ENCODE measurements around the genes OR4S2, TRIM51, OR5M3, OR5M10 and OR9Q1.

- PRO-cap, result no peak
- RAMPAGE, long total RNA, result no peak
Measured at GRCh38 chr11:55647909-55648534, at the start of gene OR4S2. TSS of gene OR4S2 (plus strand) at chr11:55648327.

DNA sequence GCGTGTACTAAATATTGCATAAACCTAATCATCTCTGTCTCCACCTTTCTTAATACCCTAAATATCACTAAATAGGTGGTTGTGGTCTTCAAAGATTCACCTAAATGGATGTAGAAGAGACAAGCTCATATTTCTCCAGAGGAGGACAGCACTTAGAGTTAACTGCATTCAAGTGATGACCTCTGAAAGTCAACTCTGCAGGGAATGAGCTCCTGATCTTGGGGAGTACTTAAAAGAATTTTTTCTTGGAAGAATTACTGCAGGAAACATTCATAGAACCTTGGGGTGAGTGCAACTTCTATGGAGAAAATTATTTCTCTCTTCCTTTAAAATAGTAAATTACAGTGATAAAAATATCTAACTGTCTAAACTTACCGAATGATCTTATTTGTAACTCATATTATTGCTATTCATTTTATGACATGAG lies at the start of gene TRIM51:
Gene TRIM51, plus strand, starts transcription at position 198 of the 427 bp plus-strand sequence.
- PRO-cap, result no peak
- RAMPAGE, long total RNA, result no peak

DNA sequence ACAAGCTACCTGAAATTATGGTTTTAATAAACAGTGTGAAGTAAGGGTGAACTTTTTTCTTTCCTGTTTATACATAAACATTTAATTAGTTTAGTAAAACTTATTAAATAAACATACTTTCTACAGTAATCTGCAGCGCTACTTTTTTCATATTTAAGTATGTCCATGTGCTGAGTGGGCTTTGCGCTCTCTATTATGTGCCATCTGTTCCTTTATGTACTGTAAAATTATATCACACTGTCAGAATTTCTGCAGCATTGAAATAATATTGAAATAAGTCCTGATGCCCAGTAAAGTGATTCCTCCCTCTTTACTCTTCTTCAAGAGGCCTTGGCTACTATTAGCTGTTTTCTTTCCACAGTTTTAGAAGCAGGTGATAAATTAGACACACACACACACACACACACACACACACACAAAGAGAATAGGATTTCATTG lies 14.5 kb downstream of the OR10AG1 start:
- PRO-cap, result no peak
- RAMPAGE, long total RNA, result no peak

GRCh38 chr11:56473168-56473515 lies at the start of gene OR5M3:
TSS of gene OR5M3 (minus strand) at chr11:56473352.
- PRO-cap, result no peak
- RAMPAGE, long total RNA, result no peak

DNA sequence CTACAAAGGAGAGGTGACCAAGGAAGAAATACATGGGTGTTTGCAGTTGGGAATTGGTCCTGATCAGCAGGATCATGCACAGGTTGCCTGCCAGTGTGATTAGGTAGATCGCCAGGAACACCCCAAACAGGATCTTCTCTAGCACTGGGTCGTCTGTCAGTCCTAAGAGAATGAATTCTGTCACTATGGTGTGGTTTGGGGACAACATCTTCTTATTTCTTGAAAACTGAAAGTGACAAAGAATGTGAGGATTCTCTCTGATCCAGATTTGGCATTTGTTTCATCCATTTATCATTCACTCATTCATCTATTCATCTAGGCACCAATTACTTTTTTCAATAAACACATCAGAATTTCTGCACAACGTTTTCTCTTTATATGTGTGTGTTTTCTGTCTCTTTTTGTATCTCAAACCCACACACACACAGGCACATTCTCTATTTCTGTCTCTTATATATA lies at the start of gene OR5M10:
Gene OR5M10, minus strand, starts transcription at position 208 of the 459 bp plus-strand sequence.
- PRO-cap, result no peak
- RAMPAGE, long total RNA, result no peak

- PRO-cap, result no peak
- RAMPAGE, long total RNA, result no peak
Measured at GRCh38 chr11:57330716-57331229, 4.9 kb downstream of the SSRP1 start.

DNA sequence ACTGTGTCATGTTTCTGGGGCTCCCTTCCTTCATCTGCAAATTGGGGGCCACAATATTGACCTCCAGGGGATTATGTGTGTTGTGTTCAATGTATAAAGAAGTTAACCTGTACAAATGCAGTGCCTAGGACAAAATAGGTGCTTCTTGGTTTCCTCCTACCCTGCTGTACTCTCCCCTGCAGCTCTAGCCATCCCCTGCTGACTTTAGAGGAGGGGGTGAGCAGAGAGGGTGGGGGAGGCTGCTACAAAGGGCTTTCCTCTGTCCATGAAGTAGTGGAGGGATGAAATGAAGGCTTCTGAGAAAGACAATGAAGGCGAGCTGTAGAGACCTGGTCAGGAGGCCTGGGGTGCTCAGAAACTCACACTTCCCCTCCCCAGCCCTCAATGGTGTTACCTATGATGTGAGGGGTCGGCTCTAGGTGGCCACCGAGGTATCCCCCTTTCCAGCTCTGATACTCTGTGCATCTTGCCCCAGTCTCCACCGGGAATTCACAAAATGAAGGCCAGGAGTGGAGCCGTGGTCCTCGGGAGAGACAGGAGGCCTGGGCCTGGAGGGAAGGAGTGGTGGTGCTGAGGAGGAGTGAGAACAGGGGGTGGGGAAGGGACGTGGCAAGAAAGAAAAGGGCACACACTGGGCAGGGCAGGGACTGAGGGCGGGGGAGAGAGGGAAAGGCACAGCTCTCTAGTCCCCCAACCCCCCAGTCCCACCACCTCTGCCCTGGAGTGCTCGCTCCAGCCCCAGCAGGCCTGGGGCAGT lies 3.0 kb downstream of the RTN4RL2 start:
- PRO-cap, result no peak
- RAMPAGE, long total RNA, result no peak

DNA sequence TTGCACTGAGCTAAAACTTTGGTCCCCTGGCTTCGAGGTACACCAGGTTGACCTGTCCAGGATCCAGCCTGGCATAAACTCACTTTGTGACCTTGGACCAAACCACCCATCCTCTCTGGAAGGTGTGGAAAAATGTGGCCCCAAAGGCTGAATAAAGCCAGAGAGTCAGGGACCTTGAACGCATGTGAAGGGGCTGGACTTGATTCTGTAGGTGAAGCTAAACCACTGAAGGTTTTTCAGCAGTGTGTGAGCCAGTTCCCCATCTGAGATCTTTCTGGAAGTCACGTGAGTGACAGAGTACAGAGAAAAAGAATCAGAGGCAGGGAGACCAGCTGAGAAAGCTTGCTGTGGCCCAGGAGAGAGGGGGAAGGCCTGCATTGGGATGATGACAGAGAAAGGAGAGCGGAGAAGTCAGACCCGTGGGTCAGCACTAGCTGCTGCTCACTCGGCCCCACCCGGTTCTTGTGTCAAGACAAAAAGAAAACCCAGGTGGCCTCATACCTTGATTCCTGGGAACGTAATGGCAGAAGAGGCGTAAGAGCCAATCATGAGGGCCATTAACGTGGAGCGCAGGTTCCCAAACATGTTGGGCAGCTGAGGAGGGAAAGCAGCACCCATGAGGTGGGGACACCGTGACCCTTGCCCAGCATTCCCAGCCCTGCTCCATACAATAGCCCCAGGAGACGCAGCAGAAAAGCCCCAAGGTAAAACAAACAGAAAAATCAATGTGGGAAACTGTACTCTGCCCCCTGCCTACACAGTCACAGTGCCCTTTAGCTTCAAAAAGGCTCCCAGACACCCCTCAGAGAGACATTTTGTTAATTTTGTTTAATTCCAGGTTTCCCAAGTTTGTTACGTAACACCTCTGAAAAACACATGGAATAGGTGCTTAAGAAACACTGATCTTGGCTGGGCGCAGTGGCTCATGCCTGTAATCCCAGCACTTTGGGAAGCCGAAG lies 18.0 kb downstream of the SLC43A1 start:
- PRO-cap, result no peak
- RAMPAGE, long total RNA, result no peak

DNA sequence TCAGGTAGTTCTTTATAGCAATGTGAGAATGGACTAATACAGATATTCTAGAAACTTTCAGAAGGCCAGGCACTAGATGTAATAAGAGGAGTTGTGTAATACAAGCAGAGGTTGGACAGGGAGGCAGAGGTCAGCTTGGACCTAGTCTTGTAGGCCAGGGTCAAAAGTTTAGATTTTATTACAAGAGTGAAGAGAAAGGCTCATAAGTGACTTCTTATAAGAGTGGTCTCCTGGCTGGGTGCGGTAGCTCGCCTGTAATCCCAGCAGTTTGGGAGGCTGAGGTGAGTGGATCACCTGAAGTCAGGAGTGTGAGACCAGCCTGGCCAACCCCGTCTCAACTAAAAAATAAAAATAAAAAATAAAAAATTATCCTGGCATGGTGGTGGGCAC lies 9.1 kb upstream of the SERPING1 start:
- PRO-cap, result no peak
- RAMPAGE, long total RNA, result no peak

GRCh38 chr11:57615298-57615740 lies 17.8 kb downstream of the SERPING1 start:
- PRO-cap, result no peak
- RAMPAGE, long total RNA, result no peak

DNA sequence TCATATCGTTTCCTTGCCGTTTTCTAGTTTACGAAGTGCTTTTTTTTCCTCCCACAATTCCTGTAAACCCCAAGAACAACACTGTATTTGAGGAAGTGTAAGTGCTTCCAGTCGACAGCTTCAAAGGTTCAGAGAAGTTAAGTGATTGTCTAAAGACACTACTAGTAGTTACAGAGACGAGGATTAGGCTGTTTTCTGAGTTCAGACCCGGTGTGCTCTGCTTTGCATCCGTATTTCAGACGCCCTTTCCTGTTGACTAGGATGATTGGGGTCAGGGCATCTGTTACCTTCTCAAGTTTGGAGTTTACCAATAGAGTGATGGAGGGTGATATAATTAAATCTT lies 428 bp downstream of the CLP1 start:
- PRO-cap, result no peak
- RAMPAGE, long total RNA, result no peak

DNA sequence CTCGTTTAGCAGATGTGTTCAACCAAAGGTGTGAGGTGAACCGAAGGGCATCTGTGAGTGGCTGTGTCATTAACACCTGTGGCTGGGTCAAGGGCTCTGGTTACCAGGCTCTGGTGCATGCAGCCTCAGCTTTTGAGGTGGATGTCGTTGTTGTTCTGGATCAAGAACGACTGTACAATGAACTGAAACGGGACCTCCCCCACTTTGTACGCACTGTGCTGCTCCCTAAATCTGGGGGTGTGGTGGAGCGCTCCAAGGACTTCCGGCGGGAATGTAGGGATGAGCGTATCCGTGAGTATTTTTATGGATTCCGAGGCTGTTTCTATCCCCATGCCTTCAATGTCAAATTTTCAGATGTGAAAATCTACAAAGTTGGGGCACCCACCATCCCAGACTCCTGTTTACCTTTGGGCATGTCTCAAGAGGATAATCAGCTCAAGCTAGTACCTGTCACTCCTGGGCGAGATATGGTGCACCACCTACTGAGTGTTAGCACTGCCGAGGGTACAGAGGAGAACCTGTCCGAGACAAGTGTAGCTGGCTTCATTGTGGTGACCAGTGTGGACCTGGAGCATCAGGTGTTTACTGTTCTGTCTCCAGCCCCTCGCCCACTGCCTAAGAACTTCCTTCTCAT lies 3.3 kb downstream of the CLP1 start:
- PRO-cap, result no peak
- RAMPAGE, long total RNA, result no peak

DNA sequence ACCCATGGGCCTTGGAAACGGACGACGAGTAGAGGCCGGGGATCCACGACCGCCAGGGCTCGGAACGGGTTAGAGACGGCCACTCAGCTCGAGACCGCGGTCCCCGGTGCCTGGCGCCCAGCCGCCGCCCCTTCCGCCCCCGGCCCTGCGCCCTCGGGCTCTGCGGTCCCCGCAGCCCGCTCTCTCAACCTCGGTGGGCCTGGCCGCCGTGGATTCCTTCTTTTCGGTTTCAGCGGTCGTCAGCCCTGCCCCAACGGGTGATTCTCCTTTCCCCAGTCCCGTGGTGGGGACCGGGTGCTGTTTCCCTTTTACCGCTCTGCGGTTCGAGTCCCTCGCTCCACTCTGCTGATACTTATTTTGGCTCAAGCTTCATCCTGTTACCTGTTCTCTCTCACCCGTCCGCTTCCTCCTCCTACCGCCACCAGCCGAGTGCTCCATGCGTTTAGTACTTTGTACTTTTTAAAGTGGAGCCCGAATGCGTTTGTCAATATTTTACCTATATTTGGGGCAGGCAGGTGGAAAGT lies 488 bp downstream of the ZDHHC5 start:
- PRO-cap, result no peak
- RAMPAGE, long total RNA, result no peak

- PRO-cap, result bidirectional peak, plus-strand start at chr11:57763826, minus-strand start at chr11:57763734
- RAMPAGE, long total RNA, result no peak
Measured at GRCh38 chr11:57763593-57764174, 2.1 kb downstream of the CTNND1 start.

- PRO-cap, result no peak
- RAMPAGE, long total RNA, result no peak
Measured at GRCh38 chr11:57903314-57904202, 120.1 kb upstream of the OR9Q1 start.

DNA sequence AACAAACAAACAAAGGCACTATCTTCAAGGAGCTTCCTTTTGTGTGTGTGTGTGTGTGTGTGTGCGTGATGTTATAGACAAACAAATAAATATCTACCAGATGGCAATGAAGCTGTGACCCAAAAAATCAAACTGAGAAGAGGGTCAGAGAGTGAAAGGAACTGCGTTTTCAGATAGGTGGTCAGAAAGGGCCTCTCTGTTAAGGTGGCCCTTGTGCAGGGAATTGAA lies at the start of gene OR9Q1:
Gene OR9Q1, plus strand, starts transcription at position 204 of the 228 bp plus-strand sequence.
- PRO-cap, result no peak
- RAMPAGE, long total RNA, result no peak

- PRO-cap, result bidirectional peak, plus-strand start at chr11:58579748, minus-strand start at chr11:58579694; bidirectional peak, plus-strand start at chr11:58580028, minus-strand start at chr11:58579926
- RAMPAGE, long total RNA, result no peak
Measured at GRCh38 chr11:58579326-58580582, 891 bp downstream of the ZFP91 start.

DNA sequence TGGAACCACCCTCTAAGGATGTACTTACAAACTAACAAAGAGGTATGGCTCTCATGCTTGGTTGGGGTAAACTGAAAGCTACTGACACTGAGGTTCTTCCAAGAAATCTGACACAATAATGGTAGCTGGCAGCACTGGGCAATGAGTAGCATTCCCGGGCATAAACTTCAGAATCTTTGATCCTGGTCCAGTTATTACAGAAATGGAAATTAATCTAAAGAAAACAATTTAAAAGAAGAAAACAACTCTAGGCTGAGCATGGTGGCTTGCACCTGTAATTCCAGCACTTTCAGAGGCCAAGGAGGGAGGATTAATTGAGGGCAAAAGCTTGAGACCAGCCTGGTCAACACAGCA lies 1.8 kb downstream of the GLYAT start:
- PRO-cap, result no peak
- RAMPAGE, long total RNA, result no peak

DNA sequence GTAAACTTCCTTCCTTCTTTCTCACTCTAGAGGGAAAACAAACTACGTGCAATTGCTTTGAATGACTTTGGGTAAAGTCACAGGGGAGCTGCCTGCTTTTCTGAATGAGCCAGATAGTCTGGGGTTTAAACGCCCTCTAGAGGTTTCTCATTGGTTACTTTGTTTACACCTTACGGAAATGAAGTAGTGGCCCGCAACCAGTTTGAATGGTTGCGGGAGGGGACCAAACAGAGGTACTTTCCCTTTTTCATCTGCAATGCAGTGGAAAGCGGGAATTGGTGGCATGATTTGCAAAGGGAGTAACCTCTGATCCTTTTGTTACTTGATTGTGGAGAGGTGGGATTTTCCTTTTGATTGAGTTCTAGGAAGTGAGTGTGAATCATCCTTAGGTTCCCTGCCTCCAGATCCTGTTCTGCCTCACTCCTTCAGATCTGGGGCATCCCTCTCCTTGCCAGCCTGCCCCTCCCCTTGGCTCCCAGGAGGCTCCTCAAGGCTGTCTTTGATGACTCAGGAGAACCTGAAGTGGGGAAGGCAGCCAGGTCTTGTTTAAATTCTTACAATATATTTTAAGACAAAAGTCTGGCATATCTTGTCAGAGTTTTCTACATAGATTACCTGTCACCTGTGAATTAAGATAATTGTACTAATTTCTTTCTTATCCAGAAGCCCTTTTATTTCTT lies 15.9 kb upstream of the GLYATL1 start:
- PRO-cap, result no peak
- RAMPAGE, long total RNA, result no peak

- PRO-cap, result no peak
- RAMPAGE, long total RNA, result no peak
Measured at GRCh38 chr11:58963759-58964154, 24.5 kb downstream of the GLYATL1 start.

Data from urinary bladder (tissue), 3 donors.